ENCODE measurements around a stretch of chr7.

GRCh38 chr7:22216168-22216880, 140.6 kb downstream of the RAPGEF5 start:
- PRO-cap: no peak

- PRO-cap: no peak
These were observed 15.8 kb upstream of the RAPGEF5 start for GRCh38 chr7:22372680-22373267.

DNA sequence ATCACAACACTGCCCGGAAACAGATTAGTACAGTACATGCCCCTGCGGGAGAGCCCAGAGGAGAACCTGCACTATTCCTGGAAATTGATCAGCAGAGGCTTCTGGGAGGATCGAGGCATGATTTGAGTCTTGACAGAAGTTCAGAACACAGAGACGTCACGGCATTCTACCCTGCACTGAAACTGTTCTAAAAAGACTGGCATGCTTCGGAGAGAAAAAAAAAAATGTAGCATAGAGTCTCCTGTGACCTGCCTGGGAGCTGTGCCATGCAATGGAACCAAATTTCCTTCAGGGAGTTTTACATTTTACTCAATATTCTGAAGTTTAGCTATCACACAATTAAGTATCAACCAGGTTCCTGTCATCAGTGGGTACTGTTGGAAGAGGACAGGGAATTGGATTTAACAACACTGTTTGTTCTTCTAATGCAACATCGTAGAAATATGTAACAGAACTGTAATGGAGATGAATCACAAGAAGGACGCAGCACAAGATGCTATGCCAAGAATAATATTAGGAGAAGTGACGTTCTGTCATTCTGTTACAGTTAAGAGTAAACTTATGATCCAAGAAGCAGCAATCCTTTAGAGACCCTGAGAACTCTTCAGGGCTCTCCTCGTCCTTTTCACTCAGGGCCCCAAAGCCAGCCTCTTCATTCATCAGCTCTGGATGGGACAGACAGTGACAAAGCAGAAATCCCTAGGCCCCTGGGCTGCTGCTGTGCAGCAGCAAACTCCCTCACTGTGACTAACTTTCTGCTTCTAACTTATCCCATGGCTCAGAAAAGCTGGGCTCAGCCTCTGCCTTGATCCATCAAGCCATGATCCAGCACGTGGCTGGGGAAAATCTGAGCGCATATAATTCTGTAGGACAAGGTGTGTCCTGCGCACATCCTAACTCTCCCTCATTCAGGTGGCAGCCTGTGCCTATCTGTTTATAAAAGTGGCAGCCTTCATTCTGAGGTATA, 8.9 kb upstream of the IL6 start:
- PRO-cap: no peak

- PRO-cap: bidirectional peak, plus-strand start at chr7:23014354, minus-strand start at chr7:23014088
These were observed 314 bp upstream of the HYCC1 start for GRCh38 chr7:23014220-23014668.

DNA sequence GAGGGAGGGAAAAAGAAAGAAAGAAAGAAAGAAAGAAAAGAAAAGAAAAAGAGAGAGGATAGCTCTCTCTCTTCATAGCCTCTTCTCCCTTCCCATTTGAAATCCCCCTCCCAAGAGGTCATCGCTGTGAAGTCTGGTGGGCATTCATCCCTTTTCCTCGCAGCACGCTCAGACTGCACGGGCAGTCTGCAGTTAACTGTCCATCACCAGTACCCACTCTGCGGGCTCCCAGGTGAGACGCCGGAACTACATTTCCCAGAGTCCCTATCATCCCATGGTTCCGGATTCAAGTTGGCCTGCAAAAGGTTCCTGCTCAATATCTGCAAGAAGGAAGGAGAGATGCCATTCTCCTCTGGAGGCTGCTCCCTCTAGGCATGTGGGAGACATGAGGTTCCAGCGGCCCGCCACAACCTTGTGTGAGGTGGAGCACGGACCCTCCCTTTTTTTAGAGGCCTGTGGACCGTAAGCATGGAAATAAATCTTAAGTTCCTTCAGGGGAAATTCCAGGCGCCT, 29.6 kb downstream of the NUP42 start:
- PRO-cap: no peak

GRCh38 chr7:23520718-23521392, 10.9 kb downstream of the TRA2A start:
- PRO-cap: no peak

DNA sequence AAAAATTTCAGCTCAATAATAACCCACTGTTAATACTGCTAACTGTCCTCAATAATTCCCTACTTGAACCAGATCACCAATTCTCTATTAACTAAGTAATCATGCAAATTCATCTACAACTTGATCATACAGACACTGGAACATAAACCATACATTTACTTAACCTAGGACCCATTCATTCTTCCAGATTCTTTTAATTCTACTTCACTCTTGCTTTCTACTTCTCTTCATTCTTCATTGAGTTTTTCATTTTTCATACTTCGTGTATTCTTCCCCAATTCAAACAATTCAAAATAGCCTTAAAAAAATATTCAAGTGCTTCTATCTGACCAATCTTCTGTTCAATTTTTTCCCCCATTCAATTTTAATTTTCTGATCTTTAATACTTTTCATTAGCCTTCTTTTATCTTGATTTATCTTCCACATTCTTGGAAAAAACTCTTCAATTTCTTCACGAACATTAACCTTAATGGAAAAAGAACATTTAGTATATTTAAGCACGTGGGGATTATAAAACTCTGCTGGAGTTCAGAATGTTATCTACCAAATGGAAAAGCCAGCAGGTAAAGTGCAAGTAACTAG, 9.7 kb downstream of the TRA2A start:
- PRO-cap: no peak

DNA sequence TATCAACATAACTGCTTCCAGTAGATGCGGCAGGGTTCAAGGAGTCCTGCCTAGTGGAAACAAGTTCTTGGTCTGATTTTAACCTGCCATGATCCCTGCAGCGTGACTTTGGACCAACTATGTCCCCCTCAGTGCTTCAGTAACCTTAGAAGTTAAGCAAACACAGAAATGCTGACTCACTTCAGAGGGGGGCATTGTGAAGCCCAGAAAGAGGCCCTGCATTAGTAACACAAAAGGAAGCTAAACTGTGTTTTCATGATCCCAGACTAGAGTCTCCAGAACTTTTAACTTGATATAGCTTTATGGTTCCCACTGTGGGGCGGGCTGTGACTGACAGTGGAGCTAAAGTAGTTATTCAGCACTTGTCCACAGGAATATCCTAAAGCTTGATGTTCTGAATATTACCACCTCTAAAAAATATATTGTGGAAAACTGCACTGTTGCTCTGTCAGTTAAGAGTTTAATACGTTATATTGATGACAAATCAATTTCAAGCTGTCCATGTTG, 95.4 kb upstream of the PALS2 start:
- PRO-cap: no peak

DNA sequence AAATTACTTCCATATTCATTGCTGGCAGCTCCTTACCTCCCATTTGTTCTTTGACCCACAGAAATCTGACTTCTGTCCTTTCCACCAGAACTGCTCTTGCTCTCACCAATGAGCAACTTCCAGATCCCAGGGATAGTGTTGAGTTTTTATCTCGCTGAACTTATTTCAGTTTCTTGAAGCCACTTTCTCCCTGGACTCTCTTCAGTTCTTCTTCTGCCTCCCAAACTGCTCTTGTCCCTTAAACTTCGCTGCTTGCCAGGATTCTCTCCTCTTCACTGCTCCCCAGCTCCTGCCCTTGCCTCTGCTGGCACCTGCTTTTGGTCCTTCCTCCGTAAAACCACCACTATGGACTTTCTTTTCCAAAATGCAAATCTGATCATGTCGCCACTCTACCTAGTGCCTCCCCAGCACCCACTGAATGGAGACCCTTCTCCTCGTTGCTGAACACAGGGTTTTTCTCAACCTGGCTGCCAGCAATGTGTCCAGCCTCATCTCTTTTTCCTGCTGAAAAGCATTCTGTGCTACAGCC, 92.8 kb upstream of the PALS2 start:
- PRO-cap: no peak

- PRO-cap: no peak
These were observed 22.4 kb downstream of the PALS2 start for GRCh38 chr7:24595425-24596211.

- PRO-cap: no peak
These were observed 48.3 kb downstream of the GSDME start for GRCh38 chr7:24708880-24709520.

DNA sequence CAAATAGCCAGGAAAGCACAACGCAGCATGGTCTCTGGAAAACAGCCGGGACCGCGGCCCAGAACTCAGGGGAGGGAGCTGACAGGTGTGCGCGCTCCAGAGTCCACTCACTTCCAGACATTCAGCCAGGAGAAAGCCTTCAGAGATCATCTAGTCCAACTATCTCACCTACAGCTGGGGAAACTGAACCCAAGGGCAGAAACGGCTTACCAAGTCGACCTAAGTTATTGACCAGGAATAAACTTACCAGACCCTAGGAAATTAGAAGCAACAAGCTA, 16.4 kb downstream of the GSDME start:
- PRO-cap: no peak

DNA sequence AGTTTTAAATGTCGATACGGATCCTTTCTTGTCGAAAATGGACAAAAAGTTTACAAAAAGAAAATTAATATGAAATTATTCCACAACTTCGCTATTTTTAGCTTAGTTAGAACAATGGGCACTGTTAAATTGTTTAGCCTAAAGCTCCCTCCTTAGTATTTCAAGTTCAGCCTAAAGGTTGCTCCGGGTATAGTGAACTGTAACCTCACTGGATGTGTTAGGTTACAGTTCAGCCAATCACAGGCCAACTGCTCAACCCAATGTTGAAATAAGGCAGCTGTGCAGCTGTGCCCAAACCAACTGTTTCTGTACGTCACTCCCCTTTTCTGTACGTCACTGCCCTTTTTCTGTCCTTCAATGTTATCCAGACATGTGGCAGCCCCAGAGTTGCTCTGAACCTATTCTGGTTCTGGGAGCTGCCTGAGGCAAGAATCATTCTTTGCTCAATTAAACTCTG, 8.0 kb upstream of the GSDME start:
- PRO-cap: no peak

- PRO-cap: no peak
These were observed 29.1 kb upstream of the GSDME start for GRCh38 chr7:24786355-24786721.

GRCh38 chr7:24842334-24843383, 85.4 kb upstream of the GSDME start:
- PRO-cap: no peak

DNA sequence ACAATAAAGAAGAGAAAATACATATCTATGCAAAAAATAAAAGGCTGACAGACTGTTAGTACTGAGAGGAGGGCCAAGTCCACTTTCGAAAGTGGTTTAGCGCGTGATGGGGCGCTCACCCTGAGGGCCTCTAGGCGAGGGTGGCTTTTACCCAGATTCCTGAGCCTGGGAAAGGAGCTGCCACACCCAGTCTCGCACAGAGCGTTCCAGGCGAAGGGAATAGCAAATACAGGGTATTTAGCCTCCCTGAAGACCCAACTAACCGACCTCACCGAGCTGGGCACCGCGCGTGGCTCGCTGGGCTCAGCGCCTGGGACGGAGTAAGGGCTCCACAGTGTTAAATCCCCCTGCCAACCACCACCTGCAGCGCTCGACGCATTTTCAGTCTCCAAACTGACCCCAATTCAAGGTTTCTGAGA, 1.2 kb upstream of the OSBPL3 start:
- PRO-cap: no peak

- PRO-cap: no peak
These were observed 45.2 kb upstream of the OSBPL3 start for GRCh38 chr7:25025055-25025747.

DNA sequence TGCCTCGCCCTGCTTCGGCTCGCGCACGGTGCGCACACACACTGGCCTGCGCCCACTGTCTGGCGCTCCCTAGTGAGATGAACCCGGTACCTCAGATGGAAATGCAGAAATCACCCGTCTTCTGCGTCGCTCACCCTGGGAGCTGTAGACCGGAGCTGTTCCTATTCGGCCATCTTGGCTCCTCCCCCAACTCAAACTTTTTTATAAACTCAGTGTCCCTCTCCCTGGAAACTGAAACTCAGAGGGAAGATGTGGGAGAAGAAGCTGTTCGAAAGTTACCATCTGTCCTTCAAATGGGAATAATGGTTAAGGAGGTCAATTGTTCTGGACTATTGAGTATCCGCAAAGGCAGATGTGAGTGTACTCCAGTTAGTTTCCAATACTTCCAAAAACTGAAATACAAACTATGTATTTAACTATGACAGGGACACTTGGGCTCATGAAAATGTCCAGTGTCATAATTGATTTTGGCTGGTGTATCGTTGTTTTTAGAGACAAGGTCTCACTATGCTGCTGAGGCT, 67.8 kb upstream of the OSBPL3 start:
- PRO-cap: no peak

GRCh38 chr7:25069958-25070254, 55.2 kb downstream of the CYCS start:
- PRO-cap: no peak

- PRO-cap: no peak
These were observed 291.6 kb upstream of the NFE2L3 start for GRCh38 chr7:25860250-25861025.